Type B pancreatic cell (in vitro differentiated cells): ENCODE results near the gene GSG1L.

DNA sequence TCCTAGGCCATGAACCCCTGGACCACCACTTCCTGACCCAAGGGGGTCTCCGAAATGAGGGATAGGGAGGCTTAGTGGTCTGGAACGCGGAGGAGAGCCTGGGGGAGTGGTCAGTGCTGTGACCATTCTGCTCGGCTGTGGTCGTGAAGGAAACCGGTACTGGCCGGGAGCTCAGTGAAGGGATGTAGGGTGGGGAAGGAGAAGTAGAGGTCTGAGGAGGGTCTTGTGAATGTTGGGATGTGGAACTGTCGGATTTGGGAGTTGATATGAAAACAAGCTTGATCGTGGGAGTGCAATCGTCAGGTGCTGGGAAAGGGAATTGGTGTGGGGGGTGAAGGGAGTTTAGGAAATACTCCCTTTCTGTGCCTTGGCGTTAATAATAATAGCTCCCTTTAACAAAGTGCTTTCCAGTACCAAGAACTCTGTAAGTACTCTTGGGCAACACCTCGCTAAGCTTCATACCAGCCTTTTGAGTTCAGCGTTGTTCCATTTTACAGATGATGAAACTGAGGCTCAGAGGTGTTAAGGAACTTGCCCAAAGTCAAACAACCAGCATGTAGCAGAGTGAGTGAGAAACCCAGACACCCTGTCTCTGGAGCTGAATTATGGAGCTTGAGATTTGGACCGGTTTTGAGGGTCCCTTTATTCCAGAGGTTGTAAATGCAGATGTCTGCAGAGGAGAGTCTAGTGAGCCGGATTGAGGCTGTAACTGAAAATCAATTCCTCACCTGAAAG lies 475 bp downstream of the KATNIP start:
- PRO-cap, result no peak

DNA sequence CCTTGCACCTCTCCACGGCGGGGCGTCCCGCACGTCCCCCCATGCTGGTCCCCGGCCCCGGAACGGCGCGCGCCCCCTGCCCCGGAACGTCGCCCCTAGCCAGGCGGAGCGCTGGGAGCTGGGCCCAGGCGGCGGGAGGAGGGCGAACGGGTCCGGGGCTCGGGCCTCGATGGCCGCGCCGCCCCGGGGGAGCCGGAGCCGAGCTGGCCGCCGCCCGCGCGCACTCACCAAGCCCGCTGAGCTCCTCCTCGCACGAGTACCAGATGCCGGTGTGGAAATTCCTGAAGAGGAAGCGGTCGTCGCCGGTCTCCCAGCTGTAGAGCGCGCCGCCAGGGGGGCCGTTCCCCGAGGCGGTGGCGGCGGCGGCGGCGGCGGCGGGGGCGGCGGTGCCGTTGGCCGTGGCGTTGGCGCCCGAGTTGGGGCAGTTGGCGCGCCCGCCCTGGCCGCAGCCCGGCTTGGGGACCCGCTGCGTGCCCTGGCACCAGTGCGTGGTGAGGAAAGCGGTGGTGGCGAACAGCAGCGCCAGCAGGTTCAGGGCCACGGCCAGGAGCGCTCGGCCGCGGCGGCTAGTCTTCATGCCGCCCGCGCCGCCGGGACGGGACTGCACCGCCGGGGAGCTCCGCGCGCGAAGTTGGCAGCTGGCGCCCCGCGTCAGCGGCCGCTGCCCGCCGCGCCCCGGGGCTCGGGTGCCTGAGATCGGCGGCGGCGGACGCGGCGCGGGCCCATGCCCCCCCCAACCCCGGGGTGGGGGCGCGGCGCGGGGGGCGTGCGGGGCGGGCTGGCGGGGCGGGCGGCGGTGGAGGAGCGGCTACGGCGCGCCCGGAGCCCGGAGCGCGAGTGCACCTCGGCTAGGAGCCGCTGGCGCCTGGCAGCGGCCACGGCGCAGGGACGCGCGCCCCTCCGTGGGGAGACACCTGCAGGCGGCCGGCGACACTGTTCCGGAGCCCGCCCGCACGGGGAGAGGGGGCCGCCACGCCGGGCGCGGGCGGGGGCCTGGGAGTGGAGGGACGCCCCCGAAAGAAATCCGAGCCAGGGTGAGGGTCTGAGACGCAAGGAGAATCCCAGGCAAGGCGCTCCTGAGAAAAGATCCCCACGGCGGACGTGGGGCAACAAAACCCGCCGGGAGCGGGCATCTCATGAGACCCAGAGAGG lies at the start of gene GSG1L:
GSG1L (minus strand) TSS at position 867 of the 1,152 bp plus-strand sequence.
- PRO-cap, result unidirectional peak, minus-strand start at position 271 of the sequence; unidirectional peak, minus-strand start at position 839 of the sequence

DNA sequence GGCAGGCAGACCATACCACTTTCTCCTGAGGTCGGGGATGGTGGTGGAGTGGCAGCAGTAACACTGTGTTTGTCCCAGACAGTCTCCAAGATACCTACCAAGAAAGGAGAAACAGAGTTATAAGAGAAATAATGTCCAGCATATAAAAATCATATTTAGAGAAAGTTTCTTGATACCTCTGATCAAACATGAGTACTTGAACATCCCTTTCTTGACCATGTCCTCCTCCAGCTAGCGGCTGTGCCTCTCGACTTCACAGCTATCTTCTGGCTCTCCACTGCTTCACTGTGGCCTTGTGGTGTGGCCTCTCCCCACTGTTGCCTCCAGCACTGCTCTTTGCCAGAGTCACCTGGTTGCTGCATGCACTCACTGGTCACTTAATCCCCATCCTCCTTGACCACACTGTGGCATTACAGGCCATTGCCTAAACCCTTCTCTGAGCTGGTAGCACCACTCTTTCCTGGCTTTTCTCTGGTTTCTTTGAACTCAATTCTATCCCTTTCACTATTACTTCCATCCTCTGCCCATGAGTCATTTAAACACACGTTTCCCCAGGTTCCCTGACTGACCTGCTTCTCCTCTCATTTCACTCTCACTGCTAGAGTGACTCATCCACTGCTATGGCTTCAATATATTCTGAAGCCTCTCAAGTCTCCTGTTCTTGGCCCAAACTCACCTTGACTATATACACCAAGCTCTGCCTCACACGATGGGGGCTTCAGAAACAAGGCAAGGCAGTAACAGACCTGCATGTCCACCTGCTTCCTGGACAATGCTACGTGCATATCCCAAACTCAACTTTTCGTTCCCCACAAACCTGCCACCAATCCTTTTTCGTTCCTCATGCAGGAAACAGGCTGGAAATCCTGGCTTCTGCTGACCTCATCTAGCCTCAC lies 45.0 kb downstream of the XPO6 start:
- PRO-cap, result no peak

GRCh38 chr16:28169069-28170004 lies 42.4 kb downstream of the XPO6 start:
- PRO-cap, result no peak

DNA sequence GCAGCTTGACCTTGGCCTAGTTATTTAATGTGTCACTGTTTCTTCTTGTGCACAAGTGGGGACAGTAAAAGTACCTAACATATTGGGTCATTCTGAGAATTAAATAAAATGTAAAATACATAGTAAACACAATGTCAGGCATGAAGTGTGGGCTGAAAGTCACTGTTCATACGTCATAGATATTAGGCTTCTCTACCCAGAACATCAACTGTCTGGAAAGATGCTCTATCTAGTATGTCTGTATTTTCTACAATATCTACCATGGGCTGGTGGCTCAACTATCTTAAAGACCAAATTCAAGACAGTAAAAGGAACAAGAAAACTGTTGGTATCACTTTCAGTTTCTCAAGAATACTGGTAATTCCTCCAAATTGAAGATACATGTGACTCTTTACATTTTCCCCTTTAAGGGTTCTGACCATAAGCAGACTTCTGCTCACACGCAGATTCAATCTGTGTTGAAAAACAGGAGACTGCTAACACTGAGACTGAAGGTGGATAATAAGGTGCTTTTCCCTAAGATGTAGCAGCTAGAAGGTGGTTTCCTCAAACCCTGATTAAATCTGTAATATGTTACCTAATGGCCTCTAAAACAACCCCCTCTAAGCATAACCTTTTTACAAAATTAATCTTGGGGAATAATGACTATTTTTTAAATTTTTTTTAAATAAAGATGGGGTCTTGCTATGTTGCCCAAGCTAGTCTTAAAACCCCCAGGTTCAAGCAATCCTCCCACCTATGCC lies 24.1 kb downstream of the XPO6 start:
- PRO-cap, result no peak

DNA sequence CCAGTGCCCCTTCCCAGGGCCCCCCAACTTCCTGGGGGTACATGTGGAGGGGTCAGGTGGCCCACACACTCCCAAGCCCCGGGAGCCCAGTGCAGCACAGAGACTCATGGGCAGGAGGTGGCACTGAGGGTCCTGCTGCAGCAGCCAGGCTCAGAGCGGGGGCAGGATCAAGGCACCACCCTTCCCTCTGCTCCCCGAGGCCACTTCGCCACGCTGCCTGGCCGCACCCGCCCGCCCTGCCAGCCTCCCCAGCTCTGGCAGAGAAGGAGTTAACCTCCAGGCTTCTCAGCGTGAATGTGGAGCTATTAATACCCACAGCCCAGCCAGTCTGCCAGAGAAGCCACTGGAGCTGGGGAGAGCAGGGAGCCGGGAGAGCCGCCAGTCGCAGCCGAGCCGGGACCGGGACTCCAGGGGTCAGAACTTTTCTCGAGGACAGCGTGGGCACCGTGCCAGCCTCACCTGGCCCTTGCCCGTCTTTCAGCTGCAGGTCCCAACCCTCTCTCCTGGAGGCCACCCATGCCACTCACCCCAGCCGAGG lies 33.9 kb upstream of the SBK1 start:
- PRO-cap, result unidirectional peak, plus-strand start at position 334 of the sequence

DNA sequence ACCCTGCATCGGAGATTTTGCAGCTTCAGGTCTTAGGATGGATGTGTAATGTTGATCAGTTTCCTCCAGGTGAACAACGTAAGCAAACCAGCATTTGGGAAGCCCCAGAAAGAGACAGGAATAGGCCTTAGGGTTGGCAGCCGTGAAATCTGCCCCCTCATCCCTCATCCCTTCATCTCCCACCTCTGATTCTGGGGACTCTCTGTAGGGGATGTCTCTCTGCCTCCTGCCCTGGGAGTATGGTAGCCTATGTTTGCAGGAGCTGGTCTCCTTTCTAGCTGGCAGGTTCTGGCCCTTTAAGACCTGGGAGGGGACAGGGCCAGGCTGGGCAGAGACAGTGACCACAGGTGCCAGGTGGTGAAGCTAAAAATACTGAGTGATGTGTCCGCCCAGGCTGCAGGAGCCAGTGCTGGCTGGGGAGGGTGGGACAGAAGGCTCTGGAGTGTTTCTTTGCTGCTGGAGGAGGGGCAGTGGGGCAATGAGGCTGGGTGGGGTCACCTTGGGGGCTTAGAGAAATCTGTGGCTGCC lies 30.6 kb upstream of the SBK1 start:
- PRO-cap, result no peak

DNA sequence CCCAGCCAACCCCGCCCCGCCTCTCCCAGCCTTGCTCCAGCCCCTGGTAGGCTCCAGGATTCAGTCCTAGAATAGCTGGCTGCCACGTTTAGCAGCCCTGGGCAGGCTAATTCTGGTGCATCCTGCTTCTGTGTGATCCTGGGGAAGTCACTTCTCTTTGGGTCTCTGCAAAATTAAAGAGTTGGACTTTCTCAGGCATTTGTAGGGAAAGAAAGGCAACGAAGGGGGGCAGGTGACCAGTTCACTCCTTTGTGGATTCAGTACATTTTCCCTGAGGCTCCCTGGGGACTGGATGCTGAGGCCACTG lies 30.1 kb upstream of the SBK1 start:
- PRO-cap, result no peak

DNA sequence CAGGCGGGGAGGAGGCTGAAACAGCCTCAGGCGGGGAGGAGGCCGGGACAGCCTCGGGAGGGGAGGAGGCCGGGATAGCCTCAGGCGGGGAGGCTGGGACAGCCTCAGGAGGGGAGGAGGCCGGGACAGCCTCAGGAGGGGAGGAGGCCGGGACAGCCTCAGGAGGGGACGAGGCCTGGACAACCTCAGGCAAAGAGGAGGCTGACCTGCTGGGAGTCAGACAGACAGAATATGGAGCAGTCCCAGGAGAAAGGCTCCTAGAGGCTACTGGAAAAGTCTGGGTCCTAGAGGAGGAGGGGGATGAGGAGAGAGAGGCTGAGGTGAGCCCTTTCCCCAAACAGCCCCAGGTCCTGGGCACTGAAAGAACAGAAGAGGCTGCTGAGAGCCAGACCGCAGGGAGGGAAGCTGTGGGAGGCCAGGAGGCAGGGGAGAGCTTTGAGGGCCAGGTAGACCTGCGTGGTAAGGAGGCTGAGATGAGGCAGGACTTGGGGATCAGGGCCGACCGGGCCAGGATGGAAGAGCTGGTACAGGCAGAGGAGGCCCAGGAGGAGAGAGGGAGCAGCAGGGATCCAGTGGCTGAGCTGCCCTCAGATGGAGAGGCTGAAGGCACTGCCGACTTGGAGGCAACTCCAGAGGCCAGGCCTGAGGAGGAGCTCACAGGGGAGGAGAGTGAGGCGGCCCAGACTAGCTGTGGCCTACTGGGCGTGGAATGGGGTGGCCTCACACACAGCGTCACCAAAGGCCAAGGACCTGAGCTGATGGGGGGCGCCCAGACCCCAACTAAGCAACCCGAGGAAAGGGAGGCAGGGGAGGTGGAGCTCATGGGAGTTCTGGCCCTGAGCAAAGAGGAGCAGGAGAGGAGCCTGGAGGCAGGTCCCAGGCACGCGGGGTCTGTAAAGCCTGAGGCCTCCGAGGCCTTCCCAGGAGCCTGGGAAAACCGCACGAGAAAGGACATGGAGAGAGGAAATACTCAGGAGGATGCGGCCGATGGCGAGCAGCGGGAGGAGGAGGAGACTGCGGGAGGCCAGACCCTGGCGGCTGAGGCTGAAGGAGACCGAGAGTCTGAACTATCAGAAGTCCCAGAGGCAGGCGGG lies 1.9 kb downstream of the APOBR start:
- PRO-cap, result no peak

DNA sequence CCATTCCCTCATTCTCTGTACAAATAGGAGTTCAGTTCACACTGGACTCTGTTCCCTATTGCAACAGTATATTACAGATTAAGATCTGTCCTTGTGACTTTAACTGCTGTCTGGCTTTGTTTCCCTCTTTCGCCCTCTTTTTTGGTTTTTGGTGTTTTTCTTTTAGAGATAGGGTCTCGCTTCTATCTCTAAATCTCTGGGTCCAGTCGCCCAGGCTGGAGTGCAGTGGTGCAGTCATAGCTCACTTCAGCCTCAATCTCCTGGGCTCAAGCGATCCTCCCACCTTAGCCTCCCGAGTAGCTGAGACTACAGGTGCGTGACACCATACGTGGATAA lies 12.3 kb downstream of the NUPR1 start:
- PRO-cap, result no peak

DNA sequence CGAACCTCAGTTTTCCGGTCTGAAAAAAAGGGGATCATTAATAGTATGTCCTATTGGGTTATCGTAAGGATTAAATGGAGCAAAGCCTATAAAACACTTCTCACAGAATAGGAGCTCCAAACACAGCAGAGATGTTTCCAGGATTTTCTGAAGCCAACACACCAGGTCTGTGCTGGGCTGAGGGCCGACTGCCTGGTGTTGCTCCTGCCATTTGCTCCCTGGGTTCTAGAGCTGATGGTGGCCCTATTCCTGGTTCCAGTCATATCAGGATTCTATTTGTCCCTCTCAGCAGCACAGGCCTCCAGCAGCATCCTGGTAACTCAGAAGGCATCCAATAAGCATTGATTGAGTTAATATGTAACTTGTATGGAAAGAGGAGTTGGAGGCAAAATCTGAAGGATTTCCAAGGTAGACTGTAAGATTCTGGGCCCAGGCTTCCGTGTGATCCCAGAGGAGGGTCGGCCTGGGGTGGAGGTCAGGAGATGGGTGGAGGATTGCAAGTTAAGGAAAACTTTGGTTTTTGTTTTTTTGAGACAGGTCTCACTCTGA lies 5.8 kb downstream of the NUPR1 start:
- PRO-cap, result no peak

- PRO-cap, result no peak
Observed at GRCh38 chr16:28820800-28821465, 1.9 kb upstream of the ATXN2L start.

GRCh38 chr16:28842595-28843373 lies 3.4 kb downstream of the TUFM start:
- PRO-cap, result no peak

- PRO-cap, result no peak
Observed at GRCh38 chr16:28864222-28864362, 449 bp downstream of the SH2B1 start.

GRCh38 chr16:28925313-28926233 lies 535 bp upstream of the RABEP2 start:
- PRO-cap, result bidirectional peak, plus-strand start at chr16:28925379, minus-strand start at chr16:28925164; bidirectional peak, plus-strand start at chr16:28925711, minus-strand start at chr16:28925557; unidirectional peak, minus-strand start at chr16:28925997

DNA sequence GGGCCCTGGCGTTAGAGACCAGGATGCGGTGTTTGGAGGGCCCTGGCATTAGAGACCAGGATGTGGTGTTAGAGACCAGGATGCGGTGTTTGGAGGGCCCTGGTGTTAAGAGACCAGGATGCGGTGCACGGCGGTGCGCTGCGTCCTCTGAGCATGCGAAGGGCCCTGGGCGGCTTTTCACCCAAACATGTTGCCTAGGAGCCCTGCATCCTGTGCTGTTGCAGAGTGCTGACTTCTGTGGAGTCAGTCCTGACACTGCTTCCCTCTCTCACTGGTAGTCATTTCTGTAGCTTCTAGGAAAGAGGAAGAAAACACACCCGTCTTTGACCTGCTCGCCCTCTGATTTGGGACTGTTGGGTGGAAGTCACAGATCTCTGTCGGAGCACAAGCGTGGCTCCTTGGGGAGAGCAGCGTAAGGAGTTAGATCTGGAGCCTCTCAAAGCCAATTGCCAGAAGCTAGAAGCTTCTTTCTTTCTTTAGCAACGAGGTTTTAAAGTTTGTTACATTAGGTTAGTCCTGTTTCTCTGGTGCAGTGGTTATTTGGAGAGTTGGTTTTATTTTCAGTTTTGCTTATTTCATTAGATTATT lies 141.3 kb downstream of the LAT start:
- PRO-cap, result no peak

- PRO-cap, result no peak
Observed at GRCh38 chr16:29175869-29176571, 191.2 kb downstream of the LAT start.

- PRO-cap, result no peak
Observed at GRCh38 chr16:29184804-29185656, 200.2 kb downstream of the LAT start.

DNA sequence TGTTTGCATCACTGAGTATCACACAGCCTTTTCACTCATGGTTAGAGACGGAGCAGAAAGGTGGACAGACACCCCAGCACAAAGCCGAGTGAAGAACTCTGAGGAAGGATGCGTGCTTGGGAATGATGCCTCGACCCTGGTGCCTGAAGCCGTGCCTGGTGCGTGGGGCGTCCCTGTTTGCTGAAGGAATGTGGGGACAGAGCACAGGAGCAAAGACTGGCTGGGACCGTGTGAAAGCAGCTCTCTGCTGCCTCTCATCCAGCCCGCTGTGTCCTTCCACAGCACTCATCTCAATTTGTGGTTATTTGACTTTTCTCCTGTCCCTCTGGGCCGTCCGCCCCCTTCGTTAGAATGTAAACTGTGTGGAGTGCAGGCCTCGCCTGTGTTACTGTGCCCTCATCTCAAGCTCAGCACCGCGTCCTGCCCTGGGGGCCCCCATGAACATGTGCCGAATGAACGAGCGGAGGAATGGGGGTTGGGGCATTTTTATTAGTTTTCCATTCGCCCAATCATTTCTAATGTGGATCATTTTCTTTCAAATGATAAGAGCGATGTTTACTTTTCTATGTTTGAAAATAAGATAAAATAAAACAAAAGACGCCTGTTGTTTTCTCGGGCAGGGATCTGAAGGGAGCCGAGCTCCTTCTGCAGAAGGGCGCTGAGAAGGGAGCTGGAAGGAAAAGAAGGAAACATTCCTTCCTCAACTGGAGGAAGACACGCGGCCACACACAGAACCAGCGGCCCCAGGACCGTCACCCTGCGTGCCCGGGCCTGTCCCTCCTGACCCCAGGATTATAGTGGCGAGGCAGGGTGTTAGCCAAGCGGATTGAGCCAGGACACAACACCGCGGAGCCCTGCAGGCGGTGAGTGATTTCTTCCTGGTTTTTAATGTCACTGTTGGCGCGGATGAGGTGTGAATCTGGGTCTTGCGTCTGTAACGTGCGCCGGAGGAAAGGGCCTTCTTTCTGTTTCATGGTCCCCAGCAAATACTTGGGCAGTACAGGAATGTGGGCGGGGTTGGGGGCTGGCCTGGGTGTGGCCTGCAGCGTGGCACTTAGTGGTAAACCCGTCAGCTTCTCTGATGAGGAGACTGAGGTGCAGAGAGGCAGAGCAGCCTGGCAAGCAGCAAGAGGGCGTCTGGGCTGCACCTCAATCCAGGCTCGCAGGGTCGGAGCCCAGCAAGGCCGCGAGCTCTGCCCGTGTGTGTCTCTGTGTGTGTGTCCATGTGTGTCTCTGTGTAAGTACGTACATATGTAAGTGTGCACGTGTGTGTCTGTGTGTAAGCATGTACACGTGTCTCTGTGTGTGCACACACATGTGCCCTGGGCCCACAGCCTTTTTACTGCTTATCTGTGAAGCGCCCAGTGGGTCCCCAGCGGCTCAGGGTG lies 155.2 kb downstream of the NPIPB11 start:
- PRO-cap, result bidirectional peak, plus-strand start at position 1,081 of the sequence, minus-strand start at position 869 of the sequence

- PRO-cap, result no peak
Observed at GRCh38 chr16:29255026-29255399, 151.5 kb downstream of the NPIPB11 start.